Measurements from ENCODE around the genes TM4SF1, TM4SF4 and RNF13.

DNA sequence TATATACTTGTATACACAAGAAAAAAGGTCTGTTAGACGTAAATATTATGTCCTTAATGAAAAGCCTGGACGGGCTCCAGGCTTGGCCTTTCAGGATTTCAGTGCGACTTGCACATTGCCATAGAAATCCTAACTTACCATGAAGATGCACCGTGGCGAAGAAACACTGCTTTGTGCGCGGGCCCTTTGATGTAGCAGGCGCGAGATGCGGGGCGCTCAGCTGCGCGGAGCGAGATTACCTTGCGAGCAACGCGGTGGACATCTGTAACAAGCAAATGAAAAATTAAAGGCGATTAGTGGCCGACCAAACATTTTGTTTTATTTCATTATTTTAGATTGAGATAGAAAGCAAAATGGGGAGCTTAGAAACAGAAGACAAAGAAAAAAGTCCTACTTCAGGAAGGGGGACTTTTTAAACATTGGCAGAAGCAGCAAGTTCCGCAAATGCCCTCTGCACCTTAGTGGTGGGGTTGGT is 17.7 kb downstream of the ZIC4 start:
- PRO-cap, result no peak

GRCh38 chr3:147939925-147940124 is 530.7 kb downstream of the ZIC1 start:
- PRO-cap, result no peak

DNA sequence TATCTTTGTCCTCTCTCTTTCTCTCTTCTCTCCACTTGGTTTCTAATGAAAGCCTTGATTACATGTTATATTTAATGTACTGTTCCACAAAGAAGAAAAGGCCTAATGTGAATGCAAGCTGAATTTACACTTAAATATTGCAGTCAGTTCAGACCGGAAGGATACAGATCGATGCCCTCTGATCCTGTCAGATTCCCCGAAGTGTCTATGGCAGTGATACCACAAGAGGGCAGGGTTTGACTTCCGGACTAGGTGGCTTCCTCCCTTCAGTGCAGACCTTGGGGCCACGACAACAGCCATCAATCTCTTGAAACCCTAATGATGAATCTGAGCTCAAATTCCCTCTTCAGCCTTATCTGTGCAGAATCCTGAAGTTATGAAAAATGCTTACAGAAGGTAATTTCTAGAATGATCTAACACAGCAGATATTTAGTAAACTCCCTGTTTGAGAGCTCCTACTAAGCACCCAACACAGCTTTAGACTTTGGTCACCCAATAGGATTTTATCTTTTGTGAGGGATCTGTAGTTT is 29.6 kb downstream of the AGTR1 start:
- PRO-cap, result no peak

- PRO-cap, result no peak
Measured at GRCh38 chr3:148790874-148791248, 36.8 kb upstream of the CPB1 start.

- PRO-cap, result no peak
Measured at GRCh38 chr3:149199346-149200098, 22.1 kb downstream of the CP start.

- PRO-cap, result no peak
Measured at GRCh38 chr3:149339784-149340257, 6.4 kb upstream of the TM4SF18 start.

- PRO-cap, result bidirectional peak, plus-strand start at chr3:149377863, minus-strand start at chr3:149377648
Measured at GRCh38 chr3:149377340-149378456, at the start of gene TM4SF1. Gene TM4SF1, minus strand, starts transcription at chr3:149377649.

DNA sequence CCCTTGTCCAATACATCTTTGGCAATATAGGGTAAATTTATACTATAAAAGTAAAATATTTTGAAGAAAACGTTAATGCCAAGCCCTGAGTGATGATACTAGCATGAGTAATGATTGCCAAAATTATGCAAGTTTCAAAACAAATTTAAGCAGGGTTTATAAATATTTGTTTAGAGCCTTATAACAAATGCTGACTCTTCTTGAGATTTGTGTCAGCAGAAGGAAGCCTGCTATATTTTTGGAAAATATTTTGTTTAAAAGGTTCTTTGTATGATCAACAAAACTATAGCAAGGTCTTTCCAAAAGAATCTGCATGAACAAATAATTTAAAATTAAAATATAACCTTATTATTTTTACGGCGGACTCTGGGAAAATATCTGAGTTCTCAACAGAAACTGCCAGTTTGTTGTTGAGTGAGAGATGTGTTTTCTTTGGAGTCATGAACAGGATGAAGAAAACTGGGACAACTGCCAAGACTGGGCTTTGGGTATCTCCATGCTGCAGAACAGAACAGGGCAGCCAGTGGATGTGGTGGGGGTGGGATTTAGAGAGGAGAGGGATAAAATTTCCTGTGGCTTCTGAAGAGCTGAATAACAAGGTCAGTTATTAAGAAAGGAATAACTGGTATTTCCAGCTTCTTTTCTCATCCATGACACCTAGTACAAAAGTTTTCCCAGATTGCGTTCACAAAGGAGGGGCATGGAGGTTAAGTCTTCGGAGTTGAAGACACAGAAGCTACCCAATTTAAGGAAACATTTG is 18.1 kb upstream of the TM4SF1 start:
- PRO-cap, result no peak

GRCh38 chr3:149474361-149474975 is at the start of gene TM4SF4:
Gene TM4SF4, plus strand, starts transcription at chr3:149474697.
- PRO-cap, result no peak

DNA sequence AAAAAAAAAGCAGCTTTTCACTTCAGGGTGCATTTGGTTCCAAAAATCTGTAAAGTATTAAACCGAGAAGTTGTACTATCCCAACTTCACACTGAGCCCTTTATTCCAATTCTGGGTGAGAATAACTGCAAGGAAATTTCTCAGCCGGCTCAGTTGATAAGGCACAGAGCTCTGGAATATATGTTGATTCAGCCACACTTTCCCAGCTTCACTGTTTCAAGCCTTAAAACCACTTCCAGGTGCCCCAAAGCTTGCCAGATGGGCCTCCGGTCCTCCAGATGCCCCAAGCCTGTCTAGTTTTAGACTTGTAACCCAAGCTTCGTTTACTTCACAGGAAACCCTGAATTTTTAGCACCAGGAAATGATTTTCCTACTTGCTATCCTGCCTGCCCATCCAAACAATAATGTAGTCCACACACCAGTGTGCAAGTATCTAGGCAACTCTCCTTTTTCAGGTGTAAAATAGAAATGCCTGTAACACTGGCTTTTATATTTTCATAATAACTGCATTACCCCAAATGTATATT is 79.6 kb downstream of the TM4SF4 start:
- PRO-cap, result no peak

GRCh38 chr3:149590643-149591058 is 67.2 kb downstream of the WWTR1 start:
- PRO-cap, result no peak

DNA sequence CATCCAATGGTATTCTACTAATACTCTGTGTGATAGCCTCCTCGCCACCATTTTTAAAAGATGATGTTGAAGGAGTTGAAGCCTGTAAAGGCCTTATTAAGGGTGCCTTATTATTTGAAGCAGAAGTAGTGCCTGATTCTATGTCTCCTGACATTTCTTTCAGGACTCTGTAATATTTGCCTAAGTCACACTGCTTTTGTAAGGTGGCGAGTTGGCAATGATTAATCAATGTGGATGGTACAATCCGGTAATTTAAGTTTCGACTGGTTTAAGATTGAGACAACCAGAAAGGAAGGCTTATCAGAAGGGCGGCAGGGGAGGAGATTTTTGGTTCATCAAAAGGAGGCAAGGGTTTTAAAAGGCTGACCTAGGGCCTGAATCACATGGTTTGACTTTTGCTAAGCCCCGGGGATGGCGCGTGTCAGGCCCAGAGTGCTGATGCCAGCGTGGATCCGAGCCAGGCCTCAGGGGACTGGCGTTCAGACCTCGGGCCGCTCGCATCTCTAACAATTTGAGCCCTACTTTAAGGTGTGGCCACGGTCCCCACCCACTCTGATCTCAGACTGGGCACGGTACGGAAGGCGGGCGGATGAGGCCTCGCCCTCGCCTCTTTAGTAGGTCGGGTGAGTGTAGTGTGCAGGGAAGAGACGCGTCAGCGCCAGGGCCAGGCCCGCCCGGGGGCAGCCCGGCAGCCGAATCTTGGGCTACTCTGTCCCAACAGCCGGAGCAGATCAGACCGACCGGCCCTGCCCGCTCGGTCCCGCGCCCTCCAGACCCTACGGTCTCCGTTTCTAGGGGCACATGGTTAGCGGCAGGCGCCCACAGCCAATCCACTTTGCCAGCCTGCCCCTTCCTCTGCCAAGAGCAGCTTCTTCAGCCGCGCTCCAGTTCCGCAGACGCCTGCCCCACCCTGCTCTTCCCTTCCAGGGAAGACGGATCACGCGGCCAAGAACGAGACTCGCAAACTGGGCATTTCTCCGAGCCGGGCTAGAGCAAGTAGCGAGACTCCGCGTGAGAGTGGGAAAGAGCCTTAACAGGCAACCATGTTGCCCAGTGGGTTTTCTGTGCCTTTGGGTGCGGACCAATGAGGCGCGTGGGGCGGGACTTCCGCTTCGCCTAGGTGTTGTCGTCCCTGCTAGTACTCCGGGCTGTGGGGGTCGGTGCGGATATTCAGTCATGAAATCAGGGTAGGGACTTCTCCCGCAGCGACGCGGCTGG is at the start of gene RNF13:
Gene RNF13 (plus strand): TSS at position 1,115 of the 1,218 bp plus-strand sequence.
- PRO-cap, result bidirectional peak, plus-strand start at position 430 of the sequence, minus-strand start at position 474 of the sequence; bidirectional peak, plus-strand start at position 639 of the sequence, minus-strand start at position 898 of the sequence

- PRO-cap, result no peak
Measured at GRCh38 chr3:149915423-149915747, 55.3 kb downstream of the PFN2 start.

GRCh38 chr3:149949837-149950465 is 20.7 kb downstream of the PFN2 start:
- PRO-cap, result no peak

GRCh38 chr3:149969941-149970681 is 584 bp downstream of the PFN2 start:
- PRO-cap, result unidirectional peak, plus-strand start at chr3:149970226

DNA sequence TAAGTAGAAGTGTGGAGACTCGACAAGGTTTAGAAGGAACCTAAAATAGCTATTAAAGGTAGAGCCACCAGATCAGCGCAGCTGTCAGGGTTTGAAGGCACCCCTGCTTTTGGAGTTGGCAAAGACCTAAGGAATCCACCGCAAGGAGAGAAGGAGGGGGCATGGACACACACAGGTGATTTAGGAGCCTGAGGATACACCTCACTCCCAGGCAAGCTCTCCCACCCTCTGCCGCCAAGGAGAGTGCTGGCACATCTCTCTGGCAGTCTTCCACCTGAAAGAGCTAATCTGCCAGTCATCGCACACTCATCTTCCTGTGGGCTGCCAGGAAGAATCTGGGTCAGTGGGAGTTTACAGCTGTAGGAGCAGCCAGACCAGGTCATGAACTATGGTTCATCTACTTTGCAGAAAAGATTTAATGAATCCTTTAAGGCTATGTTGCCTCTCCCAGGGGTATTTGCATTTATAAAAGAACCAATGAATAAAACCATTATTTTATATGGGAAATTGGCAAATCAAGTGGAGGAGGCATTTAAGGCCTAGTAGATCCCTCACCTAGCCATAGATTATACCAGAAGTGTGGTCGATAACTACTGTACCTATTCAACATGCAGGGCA is 170.6 kb upstream of the TSC22D2 start:
- PRO-cap, result no peak

DNA sequence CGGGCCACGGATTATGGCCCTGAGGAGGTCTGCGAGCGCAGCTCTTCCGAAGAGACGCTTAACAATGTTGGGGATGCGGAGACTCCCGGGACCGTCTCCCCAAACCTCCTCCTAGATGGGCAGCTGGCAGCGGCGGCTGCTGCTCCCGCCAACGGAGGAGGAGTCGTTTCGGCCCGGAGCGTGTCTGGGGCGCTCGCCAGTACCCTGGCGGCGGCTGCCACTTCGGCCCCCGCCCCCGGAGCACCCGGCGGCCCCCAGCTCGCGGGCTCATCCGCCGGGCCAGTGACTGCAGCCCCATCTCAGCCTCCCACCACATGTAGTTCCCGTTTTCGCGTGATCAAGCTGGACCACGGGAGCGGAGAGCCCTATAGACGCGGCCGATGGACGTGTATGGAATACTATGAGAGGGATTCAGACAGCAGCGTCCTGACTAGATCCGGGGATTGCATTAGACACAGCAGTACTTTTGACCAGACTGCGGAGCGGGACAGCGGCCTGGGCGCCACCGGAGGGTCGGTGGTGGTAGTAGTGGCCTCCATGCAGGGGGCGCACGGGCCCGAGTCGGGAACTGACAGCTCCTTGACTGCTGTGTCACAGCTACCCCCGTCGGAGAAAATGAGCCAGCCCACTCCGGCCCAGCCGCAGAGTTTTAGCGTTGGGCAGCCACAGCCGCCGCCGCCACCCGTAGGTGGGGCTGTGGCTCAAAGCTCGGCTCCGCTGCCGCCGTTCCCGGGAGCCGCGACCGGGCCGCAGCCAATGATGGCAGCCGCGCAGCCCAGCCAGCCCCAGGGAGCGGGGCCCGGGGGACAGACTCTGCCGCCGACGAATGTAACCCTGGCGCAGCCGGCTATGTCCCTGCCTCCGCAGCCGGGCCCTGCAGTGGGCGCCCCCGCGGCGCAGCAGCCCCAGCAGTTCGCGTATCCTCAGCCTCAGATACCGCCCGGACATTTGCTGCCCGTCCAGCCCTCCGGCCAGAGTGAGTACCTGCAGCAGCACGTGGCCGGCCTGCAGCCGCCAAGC is 1.7 kb downstream of the TSC22D2 start:
- PRO-cap, result bidirectional peak, plus-strand start at position 429 of the sequence, minus-strand start at position 288 of the sequence; bidirectional peak, plus-strand start at position 666 of the sequence, minus-strand start at position 570 of the sequence

DNA sequence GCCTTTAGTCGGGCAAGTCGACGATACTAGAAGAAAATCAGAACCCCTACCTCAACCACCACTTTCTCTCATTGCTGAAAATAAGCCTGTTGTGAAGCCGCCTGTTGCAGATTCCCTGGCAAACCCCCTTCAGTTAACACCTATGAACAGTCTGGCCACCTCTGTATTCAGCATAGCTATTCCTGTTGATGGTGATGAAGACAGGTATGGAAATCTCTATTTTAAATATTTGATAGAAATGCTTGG is 2.9 kb downstream of the TSC22D2 start:
- PRO-cap, result no peak

GRCh38 chr3:150429902-150431013 is 22.2 kb downstream of the TSC22D2 start:
- PRO-cap, result no peak

DNA sequence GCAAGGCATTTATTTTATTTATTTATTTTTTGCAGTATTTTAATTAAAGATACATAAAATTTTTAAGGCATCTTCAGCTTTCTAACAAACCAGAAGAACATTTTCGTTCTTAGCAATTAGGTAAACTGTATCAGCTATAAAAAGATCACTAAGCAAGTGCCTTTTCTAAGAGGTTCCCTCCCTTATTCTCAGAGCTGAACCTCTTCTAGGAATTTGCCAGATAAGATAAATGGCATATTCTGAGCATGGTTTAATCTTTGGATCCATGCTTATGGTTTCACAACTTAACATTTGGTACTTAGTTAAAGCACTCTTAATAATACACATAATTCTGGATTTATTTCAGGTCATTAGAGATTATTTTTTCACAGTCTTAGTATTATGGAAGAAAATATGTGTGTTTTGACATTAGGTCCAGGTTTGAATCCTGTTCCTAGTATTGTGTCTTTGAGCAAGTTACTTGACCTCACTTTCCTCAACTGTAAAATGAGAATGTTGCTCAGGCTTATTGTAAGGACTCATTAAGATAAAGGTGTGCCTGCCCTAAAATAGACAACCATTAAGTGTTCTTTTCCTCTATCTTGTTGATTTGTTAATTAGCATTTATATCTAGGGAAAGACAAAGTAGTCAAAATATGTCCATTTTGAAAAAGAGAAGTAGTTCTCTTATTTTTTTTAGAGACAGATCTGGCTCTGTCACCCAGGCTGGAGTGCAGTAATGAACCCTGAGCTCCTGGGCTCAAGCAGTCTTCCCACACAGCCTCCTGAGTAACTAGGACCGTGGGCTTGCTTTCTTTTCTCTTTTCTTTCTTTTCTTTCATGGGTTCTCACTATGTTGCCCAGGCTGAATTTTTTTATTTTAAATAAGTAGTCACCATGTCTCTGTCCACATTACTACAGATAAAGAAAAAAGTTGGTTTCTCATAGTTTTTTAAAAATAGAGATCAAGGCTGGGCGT is 43.4 kb downstream of the TSC22D2 start:
- PRO-cap, result no peak